M059J (cell line): Measurements from ENCODE around the genes EMC4 and GOLGA8A.

GRCh38 chr15:33242018-33242566 lies 47.6 kb upstream of the FMN1 start:
- RAMPAGE, long total RNA: no peak

DNA sequence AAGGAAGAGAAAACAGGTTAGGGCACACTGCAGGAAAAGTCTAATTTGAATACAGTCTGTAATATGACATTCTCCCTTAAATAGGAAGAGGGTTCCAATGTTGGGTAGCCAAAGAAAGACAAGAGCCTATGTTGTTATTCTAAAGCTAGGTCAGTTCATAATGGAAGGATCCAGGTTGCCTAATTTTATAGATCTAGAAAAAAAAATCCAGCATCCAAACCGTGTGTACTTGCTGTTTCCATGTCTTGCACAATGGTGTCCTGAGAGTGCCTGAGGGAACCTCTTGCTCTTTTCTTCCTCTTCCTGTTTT lies 224.2 kb downstream of the RYR3 start:
- RAMPAGE, long total RNA: no peak

DNA sequence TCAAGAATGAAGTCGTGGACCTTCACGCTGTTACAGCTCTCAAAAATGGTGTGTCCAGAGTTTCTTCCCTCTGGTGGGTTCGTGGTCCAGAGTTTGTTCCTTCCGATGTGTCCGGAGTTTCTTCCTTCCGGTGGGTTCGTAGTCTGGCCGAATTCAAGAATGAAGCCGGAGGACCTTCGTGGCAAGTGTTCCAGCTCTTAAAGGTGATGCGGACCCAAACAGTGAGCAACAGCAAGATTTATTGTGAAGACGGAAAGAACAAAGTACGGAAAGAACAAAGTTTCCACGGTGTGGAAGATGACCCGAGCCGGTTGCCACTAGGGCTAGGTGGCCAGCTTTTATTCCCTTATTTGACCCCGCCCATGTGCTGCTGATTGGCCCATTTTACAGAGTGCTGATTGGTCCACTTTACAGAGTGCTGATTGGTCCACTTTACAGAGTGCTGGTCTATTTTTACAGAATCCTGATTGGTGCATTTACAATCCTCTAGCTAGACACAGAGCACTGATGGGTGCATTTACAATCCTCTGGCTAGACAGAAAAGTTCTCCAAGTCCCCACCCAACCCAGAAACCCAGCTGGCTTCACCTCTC lies 10.2 kb downstream of the KATNBL1 start:
- RAMPAGE, long total RNA: no peak

GRCh38 chr15:34224750-34225146 lies at the start of gene EMC4:
Gene EMC4, plus strand, starts transcription at chr15:34225016.
- RAMPAGE, long total RNA: no peak

GRCh38 chr15:34437606-34438050 lies at the start of gene GOLGA8A:
Gene GOLGA8A, minus strand, starts transcription at chr15:34437808.
- RAMPAGE, long total RNA: no peak

DNA sequence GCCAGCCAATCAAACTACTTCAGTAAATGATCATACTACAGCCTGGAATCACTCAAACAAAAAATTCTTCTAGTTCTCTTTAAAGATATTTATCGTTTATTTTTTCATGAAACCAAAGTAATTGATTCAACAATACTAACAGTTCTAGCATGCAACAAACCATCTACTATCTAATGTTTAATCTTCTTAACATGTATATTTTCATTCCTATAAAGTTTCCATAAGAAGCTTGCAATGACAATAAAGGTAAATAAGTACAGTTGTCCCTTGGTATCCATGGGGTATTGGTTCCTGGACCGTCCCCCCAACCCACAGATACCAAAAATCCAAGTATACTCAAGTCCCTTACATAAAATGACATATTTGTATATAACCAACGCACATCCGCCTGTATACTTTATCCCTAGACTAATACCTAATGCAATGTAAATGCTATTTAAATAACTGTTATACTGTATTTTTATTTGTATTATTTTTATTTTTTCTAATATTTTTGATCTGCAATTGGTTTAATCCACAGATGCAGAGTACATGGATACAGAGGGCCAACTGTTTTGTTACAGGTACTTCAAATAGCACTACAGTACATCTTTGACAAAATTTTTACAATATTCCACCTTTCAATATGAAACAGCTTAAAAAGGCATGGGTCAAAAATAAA lies 9.1 kb upstream of the AQR start:
- RAMPAGE, long total RNA: no peak

GRCh38 chr15:36580309-36580588 lies 823 bp downstream of the CDIN1 start:
- RAMPAGE, long total RNA: no peak

DNA sequence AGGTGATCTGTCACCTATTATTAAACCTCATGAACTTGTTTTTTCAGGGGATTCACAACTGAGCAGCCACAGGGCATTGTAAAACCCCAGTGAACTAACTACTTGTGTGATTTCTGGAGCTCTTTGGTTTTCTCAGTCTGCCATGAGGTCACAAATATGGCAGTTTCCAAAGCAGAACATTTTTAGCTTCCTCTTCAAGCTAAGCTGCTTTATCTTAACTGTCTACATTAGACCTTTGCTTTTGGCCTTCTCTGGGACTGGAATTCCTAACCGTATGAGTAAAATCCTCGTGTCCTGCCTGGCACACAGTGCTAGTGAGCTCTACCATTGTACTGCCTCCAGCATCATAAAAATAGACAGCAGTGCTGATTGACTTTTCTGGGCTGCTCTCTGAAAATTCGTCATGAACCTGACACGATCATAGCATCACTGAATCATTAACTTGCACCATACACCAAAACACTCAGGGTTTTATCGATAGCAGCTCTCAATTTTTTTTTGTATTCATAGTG lies 22.1 kb downstream of the CDIN1 start:
- RAMPAGE, long total RNA: no peak

DNA sequence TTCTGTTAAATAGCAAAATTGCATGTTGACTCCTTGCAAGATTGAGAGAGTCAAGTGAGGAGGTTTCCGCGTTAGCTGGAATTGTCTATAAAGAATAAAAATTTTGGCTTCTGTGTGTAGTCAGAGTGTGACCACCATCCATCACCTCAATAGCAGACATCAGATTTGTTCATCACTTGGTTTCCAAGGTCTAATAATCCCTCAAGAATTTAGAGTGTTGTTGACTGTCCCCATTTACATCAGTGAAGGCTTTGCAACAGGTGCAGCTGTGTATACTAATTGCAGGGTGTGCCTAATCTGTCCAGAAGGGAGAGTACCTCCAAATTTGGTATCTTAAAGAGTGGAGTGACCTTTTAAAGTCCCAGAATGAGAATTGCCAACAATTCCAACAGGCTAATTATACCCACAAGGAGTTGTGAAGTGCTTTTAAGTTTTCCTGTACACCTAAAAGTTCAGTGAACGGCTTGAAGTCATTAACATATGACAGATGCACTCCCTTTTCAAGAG lies 26.1 kb downstream of the CDIN1 start:
- RAMPAGE, long total RNA: no peak

GRCh38 chr15:37101624-37102789 lies 1.7 kb upstream of the MEIS2 start:
- RAMPAGE, long total RNA: no peak

DNA sequence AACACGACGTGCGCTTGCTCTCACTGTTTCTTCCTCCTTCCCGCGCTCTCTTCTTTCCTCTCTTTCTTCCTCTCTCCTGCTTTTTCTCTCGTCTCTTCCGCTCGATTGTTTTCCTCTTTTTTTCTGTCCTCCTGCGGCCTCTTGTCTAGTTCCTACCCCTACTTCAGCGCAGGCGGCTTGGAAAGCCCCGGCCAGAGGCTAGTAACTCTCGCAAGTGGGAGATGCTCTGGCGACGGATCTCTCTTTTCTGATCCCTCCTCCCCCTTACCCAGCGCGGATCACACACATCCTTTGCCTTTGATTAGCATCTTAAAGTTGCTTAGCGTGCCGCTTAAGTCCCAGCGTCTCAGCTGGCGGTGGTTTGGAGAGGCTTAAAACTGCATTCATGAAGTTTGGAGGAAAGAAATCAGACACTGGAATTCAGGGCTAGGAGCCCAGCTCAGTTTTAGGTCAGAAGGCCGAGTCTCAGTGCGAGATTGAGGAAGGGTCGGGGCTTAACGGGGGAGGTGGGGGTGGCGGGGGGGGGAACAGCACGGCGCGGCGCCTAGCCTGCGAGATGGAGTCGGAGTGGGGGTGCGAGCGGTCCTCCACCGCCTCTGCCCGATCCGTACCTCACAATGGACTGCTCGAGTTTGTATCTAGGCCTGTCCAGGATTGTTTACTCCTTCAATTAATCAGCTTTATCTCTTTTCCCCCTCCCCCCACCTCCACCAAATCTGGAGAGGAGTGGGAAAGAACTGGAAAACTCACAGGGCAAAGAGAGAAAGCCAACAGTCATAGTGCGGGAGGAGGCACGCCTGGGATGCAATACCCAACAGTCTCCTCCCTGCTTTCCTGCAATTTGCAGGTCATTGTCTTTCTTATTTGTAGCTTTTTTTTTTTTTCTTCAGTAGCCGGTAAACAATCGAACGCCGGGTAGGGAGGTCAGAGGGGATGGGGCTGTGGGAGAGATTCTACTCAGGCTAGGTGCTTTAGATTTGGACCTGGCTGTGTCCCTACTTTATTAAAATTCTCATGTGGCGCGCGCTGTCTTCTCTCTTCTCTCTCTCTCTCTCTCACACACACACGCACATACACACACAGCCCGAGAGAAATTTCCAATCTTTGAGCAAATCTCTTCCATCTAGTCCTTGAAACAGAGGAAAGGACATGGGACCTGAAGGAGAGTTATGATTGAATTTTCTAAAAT lies 6.6 kb upstream of the MEIS2 start:
- RAMPAGE, long total RNA: no peak

GRCh38 chr15:37109922-37110703 lies 9.8 kb upstream of the MEIS2 start:
- RAMPAGE, long total RNA: no peak

DNA sequence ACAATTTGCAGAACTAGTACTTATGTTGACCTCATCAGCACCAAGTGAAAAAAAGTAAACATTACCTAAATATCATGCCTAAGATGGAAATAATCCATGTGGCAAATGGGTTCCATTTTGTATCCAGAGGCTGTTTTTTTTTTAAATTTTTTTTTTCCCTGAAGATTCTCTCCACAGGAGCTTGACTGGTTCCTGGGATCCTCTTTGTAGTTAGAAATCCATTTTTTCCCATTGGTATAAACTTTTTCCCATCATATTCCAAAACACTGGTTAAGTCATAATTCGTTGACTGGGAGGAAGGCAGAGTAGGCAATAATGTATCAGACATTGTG lies 127.1 kb upstream of the TMCO5A start:
- RAMPAGE, long total RNA: no peak

GRCh38 chr15:37872729-37873078 lies 61.7 kb upstream of the TMCO5A start:
- RAMPAGE, long total RNA: no peak

- RAMPAGE, long total RNA: no peak
Observed at GRCh38 chr15:37984386-37984856, 50.0 kb downstream of the TMCO5A start.

DNA sequence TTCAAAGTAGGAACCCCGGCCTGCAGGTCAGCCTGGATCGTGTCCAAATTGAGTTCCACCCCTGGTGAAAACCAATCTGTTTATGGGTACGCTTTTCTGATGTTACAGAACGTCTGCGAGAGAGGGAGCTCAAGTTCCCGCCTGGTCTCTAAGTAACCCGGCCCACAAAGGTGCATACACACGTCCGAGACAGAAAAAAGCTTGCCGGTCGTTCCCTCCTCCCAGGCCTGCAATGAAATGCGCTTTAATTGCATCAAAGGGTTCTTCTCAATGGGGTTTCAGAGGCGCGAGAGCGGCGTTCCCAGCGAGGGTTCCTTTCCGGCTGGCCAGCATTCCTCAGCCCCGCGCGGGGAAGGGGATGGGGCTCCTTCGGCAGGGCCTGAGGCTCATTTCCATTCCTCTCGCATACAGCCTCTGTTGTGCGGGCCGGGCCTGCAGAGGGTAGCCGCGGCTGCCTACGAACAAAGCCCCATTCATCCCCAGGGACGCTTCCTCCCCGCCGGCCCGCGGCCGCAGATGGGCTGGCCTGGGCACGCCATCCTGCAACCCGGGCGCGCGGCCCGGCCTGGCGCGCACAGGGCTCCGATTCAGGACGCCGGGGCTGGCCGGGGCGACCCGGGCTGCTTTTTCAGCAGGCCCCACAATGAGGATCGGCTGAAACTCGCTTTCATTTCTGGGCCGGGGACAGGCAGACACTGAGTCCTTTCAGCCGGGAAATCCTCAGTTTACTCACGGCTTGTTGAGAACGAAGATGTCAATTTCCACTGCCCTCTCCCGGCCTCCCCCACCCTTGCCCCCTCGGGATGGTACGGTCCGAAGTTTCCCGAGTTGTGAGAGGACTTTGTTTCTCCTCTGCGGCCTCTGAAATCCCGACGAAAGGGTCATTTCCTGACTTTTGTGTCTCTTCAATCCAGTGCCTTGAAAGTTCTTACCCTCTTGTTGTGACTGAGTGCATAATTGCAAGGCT lies 138.4 kb downstream of the TMCO5A start:
- RAMPAGE, long total RNA: no peak

- RAMPAGE, long total RNA: no peak
Observed at GRCh38 chr15:38074102-38074354, 139.6 kb downstream of the TMCO5A start.

GRCh38 chr15:38251763-38252062 lies 923 bp upstream of the SPRED1 start:
- RAMPAGE, long total RNA: no peak

- RAMPAGE, long total RNA: no peak
Observed at GRCh38 chr15:38253002-38253263, 297 bp downstream of the SPRED1 start.

DNA sequence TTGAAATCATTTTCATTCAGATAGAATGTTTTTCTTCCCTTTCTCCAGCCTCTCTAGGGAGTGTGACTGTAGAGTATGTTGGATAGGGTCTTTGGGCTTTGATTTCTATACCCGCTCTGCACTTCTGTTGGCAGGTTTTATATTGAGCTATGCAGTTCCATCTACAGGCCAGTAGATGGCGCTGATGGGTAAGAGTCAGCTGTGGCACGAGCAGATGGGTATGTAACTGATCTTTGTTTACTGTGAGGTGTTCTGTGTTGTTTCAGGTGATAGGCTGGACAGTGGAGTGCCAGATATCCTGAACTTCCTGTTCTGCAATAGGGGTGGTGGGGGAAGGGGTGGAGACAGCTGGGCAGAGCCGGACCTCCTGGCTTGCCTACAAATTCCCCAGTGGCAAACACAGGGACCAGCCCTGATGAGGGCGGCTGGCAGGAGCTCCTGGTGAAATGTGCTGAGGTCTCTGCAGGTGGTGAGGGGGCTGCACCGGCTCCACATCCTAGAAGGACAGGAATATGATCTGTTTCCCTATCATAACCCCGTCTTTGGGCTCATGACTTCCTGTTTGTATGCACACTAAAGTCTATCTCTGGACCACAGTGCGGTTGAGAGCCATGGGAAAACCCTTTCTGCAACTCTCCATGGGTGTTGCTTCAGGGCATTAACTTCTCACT lies 13.5 kb upstream of the FAM98B start:
- RAMPAGE, long total RNA: no peak